Hematopoietic multipotent progenitor cell (in vitro differentiated cells): Measurements from ENCODE around the genes ARHGDIB and PDE6H.

GRCh38 chr12:12705888-12706344, 9.9 kb upstream of the GPR19 start:
- CAGE, long polyA plus RNA: no peak

DNA sequence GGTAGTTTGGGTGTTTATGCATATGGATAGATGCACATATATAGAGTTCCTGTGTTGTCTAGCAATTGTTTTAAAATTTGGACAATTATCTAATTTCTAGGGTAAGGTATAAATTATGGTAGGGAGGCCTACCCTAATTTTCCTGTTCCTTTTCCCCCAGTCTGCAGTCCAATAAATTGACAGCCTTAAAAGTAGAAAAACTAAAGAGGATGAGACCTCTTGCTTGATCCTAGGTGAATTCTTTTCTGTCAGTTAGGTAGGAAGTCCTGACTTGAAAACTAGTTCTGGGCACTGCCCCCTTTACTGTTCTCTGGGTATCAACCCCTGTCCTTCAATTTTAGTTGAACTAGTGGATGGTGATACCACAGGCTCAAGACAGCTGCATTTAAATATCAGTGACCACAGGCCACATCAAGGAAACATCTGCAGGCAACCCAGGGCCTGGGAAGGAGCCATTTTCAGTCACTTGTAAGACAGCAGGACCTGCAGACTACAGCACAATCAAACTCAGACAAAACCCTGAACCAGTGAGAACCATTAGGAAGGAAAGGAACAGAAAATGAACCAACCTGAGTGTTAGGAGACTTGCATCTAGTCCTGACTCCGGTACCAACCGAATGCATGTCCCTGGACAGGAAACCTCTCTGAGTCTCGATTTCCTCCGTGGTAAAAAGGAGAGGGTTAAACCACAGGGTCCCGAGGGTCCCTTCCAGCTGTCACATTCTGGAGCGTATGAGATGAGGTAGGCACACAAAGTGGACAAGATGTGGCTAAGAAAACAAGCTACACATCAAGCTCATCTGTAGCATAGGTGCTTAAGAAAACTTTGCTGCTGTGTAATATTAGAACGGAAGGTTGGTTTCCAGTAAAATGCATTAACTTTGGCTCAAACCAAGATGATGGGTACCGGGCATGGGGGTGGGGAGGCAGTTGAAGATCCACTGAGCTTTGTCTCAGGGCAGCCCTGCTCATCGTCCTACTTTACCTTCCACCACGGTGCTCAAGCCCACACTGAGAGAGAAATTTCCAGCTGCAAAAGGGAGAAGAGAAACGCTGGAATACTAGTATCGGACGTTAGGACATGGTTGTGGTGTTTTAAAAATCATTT, 1.7 kb upstream of the CDKN1B start:
- CAGE, long polyA plus RNA: no peak

DNA sequence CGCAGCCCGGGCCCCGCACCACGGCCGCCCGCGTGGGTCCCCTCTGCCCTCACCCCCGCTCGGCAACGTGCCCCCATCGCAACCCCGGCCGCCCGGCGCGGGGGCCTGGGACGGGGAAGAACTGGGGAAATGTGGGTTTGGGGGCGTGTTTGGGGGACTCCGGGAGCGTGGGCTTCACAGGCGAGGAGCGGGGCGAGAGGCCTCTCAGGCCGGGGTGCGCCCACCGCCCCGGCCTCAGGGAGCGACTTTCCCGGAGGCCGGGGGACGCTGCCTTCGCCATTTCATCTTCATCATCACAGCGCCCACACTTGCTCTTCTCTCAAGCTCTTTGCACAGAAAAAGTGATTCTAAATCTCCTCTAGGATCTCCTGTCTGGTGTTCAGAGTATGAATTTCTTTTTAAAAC, 7.2 kb downstream of the CDKN1B start:
- CAGE, long polyA plus RNA: no peak

DNA sequence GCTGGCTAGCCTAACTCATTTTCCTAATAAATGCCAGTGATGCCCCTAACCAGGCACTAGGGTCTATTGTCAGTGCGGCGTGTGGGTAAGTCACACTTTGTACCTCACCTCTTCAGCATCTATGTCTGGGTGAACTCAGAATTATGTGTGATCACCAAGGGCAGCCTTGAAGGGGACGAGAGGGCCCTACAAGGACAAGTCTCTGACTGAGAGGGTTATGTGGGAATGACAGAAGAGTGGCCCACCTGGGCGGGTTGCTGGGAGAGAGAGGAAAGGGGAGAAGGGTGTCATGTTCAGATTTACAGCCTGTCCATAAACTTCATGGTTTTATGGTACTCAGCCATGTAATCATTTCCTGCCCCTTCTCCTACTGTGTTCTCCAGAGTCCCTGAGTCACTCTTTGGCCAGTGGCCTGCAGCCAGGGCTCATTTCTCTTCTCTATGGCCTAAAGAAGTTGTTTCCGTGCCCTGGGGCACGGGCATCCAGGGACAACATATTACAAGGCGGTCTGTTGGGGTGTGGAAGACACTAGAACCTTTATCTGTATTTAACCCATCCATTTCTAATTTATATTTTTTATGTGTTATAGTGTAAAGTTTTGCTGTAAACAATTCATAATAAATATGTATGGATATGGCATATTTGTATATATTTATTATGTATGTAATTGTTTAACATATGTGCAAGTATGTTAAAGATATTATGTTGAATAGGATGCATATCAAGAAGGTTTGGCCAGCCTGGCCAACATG, 26.8 kb downstream of the DDX47 start:
- CAGE, long polyA plus RNA: no peak

GRCh38 chr12:12881351-12882073, 9.8 kb upstream of the GPRC5A start:
- CAGE, long polyA plus RNA: no peak

DNA sequence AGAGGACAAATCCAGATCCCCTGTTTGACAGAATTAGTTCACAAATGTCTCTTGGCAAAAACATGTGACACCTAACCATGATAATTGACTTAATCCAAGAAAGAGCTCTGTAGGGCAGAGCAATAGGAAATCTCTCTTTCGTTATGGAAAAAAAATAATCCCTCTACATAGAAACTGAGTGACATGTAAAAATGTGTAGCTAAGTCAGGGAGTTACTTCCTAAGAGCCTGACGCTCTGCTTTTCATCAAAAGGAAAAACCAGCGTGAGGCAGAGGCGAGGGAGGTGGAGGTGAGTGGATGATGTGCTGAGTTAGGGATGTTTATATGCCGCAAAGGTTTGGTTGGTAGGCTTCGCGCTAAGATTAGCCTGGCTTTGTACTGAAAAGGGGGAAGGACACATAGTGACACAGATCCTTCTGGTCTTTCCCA, 22.6 kb downstream of the GPRC5A start:
- CAGE, long polyA plus RNA: no peak

DNA sequence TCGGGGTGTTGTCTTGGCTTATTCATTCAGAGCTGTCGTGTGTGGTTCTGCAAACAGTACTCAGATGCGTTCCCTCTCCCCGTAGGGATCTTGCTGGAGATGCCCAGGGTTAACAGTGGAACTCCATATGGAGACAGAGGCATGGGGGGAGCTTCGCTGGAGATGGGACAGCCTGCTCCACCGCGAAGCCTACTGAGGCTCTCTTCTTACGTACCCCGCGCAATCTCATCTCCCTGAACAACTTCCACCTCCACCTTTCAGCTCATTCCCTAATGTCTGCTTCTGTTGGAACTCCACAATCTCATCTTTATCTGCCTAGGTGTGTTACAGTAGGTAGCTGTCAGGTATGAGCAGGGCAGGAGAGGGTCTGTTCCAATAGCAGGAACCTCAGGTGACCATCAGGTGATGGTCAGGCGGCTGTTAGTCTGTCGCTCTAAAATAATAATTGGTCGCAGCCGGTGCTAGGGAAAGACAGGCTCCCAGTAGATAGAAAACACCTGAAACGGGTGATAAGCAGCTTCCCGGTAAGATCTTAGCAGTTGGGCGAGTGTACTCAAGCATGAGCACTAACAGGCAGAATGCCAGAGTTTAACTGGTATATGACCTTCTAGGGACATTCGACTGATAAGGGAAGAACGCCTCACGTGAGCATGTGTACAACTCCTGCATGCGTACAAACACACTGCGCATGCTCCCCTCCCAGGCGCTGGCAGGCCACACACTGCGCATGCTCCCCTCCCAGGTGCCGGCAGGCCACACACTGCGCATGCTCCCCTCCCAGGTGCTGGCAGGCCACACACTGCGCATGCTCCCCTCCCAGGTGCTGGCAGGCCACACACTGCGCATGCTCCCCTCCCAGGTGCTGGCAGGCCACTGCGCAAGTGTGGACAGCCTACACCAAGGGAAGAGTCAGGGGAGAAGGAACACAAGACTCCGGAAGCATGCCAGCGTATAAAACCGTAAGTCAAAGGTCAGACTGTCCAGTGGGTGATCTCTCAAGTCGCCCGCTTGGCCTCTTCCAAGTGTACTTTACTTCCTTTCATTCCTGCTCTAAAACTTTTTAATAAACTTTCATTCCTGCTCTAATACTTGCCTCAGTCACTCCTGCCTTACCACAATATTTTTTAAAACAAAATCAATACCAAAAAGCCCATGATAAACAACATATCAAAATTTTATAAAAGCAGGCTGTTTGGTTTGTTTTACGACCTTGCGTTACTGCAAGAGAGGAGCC, 24.7 kb downstream of the GPRC5D start:
- CAGE, long polyA plus RNA: no peak

GRCh38 chr12:12990812-12991011, 9.4 kb downstream of the HEBP1 start:
- CAGE, long polyA plus RNA: no peak

- CAGE, long polyA plus RNA: no peak
Measured at GRCh38 chr12:13147870-13148423, 44.5 kb upstream of the GSG1 start.

DNA sequence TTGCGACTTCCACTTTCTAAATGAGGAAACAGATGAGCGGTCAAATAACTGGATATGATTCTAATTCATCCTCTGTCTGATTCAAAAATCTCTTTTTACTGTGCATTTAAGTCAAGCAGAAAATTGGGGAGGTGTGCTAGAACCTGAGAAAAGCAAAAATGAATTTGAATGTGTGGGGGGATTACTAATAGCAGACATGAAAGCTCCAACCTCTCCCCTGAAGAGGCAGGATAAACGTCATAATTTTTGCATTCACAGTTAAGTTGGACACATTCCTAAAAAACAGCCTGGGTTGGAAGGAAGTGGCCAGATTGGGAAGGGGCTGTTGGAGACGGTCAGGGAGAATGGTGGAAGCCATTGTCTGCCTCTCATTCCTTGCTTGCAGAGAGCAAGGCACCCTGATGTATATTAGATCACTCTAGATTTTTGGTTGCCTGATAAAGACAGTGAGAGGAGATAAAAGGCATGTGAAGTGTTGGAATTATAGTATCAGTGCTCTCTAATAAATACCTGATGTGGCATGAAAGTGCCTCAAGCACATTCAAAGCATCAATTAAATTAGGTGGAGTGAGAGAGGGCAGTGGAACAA, 13.2 kb downstream of the EMP1 start:
- CAGE, long polyA plus RNA: no peak

- CAGE, long polyA plus RNA: no peak
Measured at GRCh38 chr12:13534701-13535181, 338.2 kb downstream of the EMP1 start.

DNA sequence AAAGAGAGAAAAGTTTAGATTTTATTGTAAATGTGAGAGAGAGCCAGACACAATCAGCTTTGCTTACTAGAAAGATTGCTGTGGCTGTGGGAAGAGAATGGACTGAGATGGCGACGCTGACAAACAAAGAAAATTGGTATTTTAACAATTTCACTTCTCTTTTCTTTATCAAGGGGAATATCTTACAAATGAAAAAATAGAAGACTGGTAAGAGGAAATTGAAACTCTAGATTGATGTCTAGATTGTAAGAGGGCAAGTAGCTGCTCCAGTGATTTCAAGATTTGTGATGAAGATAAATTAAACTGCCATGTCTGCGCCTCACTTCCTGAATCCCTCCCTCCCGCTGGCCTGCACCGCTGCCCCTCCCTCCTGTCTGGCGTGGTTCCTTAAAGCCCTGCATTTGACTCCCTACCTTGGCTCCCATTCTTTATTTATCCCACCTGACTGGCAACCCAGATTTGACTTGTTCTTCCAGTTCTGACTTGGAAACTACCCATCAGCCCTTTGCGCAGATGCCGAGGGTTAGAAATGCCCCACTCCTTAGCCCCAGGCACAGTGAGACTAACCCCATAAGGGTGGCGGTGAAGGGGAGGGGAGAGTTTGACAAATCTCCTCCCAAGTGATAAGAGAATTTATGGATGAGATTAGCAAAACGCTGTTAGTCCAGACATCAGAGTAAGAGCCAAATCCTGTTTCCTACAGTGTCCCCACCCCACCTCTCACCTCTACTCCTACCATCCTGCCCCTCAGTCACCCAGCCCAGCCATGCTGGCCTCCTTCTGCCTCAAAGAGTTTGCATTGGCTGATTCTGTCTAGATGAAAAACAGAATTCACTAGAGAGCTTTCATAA, 125.3 kb upstream of the ATF7IP start:
- CAGE, long polyA plus RNA: no peak

GRCh38 chr12:14273365-14273919, 92.0 kb upstream of the ATF7IP start:
- CAGE, long polyA plus RNA: no peak

DNA sequence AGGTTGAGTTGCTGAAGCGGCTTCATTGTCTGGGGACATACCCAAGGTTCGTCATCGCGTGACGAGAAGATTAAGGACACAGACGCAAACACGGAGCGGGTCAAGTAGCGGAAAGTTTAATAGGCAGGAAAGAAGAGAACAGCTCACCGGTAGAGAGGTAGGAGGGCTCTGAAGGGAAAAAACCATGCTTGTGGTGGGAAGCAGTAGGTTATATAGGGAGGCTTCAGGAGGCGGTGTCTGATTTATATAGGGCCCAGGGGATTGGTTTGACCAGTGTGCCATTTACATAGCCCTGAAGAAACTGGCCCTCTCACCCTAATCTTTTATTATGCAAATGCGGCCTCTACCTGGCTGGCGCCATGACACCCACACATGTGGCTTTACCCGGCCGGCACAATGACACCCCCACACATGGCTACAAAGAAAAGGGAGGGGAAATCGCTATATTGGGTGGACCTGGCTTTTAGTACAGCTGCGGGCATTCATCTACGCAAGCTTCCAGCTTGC, 30.5 kb downstream of the GUCY2C start:
- CAGE, long polyA plus RNA: no peak

GRCh38 chr12:14910600-14911489, 25.2 kb upstream of the MGP start:
- CAGE, long polyA plus RNA: no peak

GRCh38 chr12:14957533-14957874, 3.9 kb downstream of the ARHGDIB start:
- CAGE, long polyA plus RNA: no peak

- CAGE, long polyA plus RNA: no peak
Measured at GRCh38 chr12:14958718-14959128, 2.7 kb downstream of the ARHGDIB start.

- CAGE, long polyA plus RNA: start-site peak on the minus strand at chr12:14961560-14961607, 4,320 reads
Measured at GRCh38 chr12:14961486-14962145, at the start of gene ARHGDIB. ARHGDIB (minus strand) TSS chr12:14961601.

DNA sequence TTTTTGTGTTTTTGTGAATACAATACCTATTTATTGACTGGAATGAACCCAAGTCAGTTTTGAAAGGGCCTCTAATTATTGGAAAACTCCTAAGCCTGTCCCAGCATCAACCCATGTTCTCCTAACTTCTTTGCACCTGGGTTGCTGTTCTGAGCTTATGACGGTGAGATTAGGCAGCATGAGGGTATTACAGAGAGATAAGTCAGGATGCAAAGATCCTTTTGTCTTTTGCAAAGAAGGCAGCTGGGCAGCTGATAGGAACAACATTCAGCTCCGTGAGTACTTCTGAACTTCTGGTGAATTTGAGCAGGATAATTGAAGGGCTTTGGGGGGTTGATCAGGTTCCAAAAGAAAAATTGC, at the start of gene PDE6H:
Gene PDE6H, plus strand, starts transcription at position 231 of the 360 bp plus-strand sequence.
- CAGE, long polyA plus RNA: no peak

- CAGE, long polyA plus RNA: no peak
Measured at GRCh38 chr12:14997781-14998158, 24.9 kb downstream of the PDE6H start.